ENCODE measurements around the gene CLDN14.

GRCh38 chr21:34837060-34838156 lies 168.6 kb downstream of the CLIC6 start:
- RRBS = no CpG with 5 or more reads among the region's 11 CpGs

- RRBS = no CpG with 5 or more reads among the region's 12 CpGs
These were observed 174.8 kb downstream of the CLIC6 start for GRCh38 chr21:34843478-34844146.

GRCh38 chr21:34876008-34877026 lies 172.8 kb downstream of the RUNX1 start:
- RRBS = no CpG with 5 or more reads among the region's 15 CpGs

DNA sequence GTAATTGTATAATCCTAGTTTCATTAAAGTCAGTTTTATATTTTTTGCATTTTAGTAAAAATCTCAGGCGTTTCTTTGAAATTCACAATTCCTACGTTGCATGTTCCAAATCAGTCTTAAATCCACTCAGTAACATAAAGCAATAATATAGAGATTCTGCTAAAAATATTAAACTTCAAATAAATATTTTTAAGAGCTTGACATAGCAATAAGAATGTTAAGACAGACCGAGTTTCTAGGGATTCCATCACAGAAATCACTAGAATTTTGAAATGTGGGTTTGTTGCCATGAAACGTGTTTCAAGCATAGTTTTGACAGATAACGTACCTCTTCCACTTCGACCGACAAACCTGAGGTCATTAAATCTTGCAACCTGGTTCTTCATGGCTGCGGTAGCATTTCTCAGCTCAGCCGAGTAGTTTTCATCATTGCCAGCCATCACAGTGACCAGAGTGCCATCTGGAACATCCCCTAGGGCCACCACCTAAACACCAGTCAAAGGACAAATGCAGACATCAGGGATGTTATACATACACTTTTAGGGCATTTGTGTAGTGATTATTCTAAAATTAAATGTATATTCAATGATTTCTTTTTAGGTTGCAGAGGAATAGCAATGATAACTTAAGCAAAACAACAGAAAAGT lies 168.8 kb downstream of the RUNX1 start:
- RRBS = no CpG with 5 or more reads among the region's 9 CpGs

DNA sequence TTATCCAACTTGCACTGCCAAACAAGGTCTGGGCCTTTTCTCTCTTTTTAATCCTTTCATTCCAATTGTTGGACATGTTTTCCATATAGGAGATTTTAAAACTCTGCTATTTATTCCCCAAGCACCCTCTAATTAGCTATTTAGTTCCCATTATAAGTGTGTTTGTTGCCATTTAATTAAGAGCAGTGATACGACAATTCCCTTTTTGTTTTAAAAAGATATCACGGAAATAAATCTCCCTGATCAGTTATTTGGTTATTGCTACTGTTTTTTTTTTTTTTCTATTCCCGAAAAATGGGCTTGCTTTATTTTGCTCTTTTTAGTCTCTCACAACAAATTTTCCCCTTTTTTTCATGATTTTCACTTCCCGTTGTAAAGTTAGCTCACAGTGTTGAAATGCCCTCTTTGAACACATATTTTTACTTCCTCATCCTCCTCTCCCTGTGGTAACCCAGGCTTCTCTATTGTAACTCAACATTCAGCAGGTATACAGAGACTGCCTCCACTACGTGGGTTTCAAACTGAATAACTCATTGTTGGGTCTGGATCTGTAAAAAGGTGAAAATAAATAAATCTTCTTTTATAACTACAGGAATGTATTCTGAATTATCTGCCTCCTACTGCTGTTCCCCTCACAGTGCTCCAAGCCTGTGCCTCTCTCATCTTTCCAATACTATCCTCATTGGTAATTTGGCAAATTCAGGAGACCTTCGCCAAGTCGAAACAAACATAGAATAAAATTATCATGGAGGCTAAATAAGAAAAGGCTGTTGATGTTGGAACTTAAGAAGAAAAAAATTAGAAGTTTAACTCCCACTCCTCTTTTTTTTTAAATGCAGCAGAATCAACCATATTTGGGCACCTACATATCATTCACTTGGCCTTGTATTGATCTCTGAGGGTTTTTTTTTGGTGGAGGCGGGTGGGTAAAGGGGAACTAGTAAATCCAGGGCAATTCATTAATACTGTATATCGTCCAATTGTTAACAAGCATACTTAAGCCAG lies 166.4 kb downstream of the RUNX1 start:
- RRBS = no CpG with 5 or more reads among the region's 9 CpGs

DNA sequence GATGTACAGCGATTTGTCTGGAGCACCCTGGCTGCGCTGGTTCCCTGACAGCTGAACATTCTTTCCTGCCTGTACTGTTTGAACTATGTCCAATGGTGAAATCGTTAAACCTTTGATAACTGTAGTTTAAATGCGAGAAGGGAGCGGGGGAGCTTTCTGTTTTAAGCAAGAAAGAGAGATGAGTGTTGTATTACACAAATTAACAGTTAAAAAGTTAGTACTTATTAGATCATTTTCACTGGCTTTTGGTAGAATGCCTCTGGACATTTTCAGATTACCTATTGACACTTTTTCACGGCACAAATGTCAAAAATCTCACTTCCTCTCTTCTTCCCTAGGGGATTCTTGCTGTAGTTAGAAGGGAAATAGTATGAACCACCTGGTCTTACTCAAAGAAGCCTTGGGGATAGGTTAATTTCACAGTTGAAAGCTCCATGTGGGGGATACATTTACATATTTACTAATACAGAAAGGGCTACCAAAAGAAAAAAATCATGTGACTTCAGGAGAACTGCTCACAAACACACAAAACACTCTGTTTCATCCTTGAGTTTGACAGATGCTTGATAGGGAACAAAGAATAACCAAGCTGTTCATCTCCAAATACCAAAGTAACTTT lies 140.3 kb upstream of the RUNX1 start:
- RRBS = no CpG with 5 or more reads among the region's 6 CpGs

DNA sequence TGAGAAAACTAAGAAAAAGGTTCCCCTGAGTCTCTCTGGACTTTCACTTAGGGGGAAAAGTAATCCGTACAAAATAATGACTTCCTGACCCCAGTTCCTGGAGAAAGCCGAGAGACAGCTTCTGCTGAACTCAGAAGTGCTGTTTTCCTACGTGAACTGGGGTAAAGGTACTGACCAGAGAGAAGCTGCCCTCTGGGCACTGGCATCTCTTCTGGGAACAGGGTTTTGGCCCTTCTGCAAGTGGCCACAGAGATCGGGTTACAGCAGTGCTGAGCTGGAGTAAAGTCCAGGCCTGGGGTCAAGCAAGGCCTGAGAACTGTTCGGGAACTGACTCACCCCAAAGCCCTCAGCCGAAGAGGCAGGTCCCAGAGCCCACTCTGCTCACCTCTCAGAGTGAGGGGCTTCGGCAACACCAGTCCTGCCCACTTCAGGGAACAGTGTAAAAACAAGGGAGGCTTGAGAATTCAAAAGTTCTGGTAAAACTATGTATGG lies 177.2 kb upstream of the RUNX1 start:
- RRBS = no CpG with 5 or more reads among the region's 7 CpGs

DNA sequence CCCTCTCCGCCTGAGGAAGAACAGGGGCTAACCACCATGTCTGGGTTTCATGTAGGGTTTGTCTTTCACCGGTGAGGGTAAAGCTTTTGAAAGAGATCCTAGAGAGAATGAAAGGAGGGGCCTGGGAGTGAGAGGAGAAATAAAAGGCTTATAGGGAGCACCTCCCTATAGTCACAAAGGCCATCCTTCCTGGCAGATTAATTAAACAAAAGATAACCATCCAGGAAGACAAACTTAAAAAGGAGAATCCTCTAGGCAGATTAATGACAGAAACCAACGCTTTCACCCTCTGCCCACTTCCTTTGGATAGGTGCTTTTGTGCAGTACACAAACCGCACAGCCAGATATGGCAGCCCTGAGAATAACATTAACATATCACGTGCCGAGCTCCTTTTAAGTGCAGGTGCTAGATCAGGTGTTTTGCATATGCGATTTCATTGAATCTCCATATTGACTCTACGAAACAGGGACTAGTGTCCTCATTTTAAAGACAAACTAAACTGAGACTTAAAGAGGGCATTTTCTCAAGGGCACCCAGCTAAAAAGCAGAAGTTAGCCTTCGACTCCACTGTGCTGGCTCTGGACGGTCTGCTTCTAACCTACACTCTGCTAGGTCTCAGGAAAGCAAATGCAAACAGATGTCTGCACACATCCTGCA lies 178.1 kb upstream of the RUNX1 start:
- RRBS = no CpG with 5 or more reads among the region's 10 CpGs

DNA sequence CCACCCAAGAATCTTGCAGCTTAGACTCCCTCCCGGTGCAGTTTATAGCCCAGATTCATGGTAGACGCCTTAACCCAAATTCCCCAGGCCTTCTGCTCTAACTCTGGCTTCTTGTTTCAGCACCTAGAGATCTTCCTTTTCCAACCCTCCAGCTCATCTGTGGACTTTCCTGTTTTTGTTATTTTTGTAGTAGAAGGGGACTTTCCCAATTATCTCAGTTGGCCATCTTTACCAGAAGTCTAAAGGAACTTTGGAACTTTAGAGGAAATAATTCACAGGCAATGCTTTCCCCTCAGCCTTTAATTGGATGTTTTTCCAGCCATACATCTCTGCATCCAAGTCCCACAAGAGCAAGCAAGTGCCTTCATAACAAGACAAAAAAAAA lies 377.5 kb downstream of the SETD4 start:
- RRBS = no CpG with 5 or more reads among the region's 2 CpGs

DNA sequence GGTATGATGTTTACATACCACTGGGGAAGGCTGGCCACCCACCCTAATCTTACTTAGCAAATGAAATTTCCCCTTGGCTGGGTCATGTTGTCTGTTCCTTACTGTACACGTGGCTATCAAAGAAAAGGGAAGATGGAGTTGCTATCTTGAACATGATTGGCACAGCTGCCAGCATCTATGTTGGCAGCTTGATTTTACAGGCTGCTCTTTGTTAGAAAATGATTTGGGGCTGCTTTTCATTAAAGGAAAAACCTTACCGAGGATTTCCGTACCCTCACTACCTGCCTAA lies 96.3 kb downstream of the SETD4 start:
- RRBS = no CpG with 5 or more reads among the region's 3 CpGs

DNA sequence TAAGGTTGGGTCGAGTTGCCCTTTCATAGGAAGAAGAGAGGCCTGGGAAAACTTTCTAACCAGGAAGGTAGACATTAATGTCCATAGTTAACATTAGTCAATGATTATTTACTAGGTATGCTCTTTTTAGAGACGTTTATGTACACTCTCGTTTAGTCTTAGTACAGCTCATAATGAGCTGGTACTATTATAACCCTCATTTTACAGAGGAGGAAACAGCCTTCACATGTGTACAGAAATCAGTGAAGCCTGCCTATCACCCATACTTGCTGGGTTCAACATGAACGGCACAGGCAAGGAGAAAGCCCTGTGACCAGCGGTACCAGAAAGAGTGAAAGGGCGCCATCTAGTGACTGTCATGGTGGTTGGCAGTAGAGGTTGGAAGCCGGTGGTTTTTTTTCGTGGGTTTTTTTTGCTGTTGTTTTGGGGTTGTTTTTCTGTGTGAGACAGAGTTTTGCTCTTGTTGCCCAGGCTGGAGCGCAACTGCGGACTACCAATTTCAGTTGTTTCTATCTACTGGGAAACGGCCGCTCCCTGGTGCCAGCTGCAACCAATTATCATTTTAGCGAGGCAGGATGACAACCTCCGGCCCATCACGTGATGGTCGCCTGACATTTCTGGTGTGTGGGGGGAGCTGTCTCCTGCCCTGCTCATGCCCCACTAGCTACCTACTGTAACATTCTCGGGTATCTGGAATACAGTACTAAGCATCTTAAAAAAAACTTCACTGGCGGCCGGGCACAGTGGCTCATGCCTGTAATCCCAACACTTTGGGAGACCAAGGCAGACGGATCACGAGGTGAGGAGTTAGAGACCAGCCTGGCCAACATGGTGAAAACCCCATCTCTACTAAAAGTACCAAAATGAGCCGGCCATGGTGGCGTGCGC lies 22.0 kb upstream of the CBR3 start:
- RRBS = no CpG with 5 or more reads among the region's 24 CpGs

DNA sequence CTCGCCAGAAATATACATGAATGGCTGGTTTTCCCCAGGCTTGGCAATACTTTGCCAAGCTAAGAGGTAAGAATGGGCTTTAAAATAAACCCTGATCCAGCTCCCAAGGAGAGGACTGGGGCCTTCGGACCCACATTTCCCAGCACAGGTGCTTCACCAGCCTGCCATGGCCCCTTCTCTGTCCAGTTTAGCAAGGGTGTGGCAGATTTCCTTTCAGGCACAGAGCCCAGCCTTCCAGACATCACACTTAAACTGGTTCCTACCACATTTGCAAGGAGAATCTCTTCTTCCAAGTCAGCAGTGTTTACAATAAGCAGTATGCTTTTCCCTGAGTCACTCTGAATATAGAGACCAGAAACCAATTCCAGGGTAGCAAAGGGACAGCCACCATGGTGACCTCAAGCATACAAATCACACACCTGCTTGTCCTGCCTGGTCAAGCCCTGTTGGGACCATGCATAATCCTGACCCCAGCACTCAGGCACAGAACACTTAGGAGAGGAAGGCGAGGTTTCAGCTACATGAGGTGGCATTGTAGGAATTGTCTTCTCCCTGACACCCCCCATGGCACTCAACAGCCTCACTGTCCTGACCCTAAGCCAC lies 8.7 kb upstream of the CBR3 start:
- RRBS = no CpG with 5 or more reads among the region's 3 CpGs

GRCh38 chr21:36132529-36133295 lies 2.2 kb upstream of the CBR3 start:
- RRBS = no CpG with 5 or more reads among the region's 16 CpGs

GRCh38 chr21:36319803-36320158 lies 216 bp upstream of the MORC3 start:
- RRBS = 2% methylated on average over 10 of the region's 26 CpGs

- RRBS = no CpG with 5 or more reads among the region's 2 CpGs
These were observed 27.6 kb downstream of the MORC3 start for GRCh38 chr21:36347443-36348114.

GRCh38 chr21:36422201-36422819 lies 37.1 kb downstream of the CHAF1B start:
- RRBS = 19% methylated on average over 7 of the region's 17 CpGs

DNA sequence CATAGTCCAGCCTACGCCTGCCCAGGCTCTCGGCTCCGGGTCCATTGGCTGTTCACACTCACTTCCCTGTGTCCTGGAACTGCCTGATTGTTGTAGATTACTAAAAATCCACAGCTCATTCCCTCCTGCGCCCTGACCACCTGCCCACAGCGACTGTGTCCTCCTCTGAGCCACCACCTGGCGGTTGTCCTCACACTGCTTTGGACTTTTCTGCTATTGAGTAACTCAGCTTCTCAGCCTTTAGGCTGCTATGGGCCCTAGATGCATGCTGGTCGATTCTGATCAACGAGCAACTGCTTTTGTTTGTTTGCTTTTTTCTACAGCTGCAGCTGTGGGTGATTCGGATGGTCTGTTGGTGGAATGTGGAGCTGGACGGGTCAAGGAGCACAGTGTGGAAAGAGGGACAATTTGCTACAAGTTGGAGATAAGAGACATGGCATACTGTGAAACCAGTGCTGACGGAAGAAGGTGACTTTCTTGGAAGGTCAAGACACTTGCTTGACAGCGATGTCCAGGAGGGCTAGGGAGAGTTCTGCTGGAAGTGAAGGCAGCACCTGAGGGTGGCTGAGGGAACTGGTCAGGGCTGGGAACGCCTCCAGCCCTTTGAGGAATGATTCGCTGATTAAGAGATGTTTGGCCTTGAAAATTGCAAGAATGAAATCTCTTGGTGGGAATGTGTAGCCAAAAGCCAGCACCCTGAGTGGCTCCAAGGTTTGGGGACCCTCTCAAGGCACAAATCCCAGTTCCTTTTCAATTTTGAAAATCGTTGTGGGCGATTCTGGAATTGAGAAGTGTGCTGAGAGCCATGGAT lies at the start of gene CLDN14:
CLDN14 (minus strand) TSS at position 215 of the 811 bp plus-strand sequence.
- RRBS = no CpG with 5 or more reads among the region's 16 CpGs

DNA sequence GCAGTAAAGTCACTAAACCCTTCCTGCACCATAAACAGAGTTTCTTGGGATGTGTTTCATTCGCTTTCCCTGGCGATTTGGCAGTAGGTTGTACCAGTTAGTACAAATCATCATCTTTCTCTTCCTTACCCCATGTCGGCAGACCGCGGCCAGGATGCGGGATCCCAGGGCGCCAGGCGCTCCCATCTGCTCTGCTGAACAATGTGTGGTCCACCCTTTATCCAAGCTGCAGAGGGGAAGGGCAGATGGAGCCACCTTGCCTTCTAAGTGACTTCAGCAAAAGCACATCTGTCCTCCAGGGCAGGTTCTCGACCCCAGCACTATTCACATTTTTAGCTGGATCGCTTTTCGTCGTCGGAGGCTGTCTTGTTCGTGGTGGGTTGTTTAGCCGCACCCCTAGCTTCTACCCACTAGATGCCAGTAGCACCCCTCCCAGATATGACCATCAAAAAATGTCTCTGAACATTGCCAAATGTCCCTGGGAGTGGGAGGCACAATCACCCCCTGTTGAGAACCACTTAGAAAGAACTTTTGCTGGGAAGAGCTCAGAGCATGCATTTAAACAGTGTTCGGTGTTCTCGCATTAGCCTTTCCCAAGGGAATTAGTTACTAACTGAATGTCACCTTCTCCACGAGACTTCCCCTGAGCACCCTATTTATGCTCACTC lies 58.1 kb upstream of the SIM2 start:
- RRBS = no CpG with 5 or more reads among the region's 18 CpGs

- RRBS = 93% methylated on average over 3 of the region's 65 CpGs
These were observed 6.1 kb upstream of the SIM2 start for GRCh38 chr21:36692553-36693431.

Measured in NB4 (cell line).